NCI-H460 (cell line): ENCODE measurements around the genes ADPRS, ZC3H12A and C1orf122.

RAMPAGE:
- cytosol, long total RNA: no peak
- long total RNA: start-site peak on the plus strand at chr1:36088873-36088907, 17 and 59 reads in 2 replicates
- nucleus, long total RNA: no peak
These were observed at the start of gene ADPRS for GRCh38 chr1:36088201-36089546. Gene ADPRS, plus strand, starts transcription at chr1:36088892.

DNA sequence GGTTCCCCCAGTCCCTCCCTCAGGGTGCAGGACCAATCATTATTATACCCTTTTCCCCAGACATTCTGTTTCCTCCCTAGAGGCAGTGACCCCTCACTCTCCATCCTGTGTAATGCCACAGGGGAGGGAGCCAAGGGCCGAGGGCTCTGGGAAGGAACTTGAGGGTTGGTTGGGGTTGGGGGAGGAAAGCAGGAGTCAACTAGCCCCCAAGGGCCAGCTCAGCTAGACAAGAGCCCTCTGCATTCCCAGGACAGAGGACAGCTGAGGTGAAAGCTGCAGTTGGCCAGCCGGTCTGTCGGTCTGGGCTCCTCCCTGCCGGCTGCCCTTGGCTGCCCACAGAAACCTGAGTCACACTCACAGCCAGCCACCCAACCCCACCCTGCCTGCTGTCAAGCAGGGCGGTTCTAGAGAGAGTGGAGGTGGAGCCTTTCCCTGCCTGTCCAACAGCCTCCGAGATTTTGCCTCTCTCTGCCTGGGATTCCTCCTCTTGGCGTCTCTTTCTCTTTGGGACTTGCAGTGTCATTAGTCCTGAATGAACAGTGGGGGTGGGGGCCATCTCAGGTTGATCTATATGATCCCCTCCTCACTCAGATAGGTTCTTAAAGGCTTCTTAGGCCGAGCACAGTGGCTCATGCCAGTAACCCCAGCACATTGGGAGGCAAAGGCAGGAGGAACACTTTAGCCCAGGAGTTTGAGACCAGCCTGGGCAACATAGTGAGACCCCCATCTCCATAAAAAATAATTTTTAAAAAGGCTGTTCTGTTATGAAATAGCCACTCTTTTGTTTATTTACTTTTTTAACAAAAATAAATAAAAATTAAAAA, 1.6 kb upstream of the TRAPPC3 start:
RAMPAGE:
- cytosol, long total RNA: no peak
- long total RNA: no peak
- nucleus, long total RNA: no peak

GRCh38 chr1:36175115-36175861, 19.3 kb downstream of the MAP7D1 start:
RAMPAGE:
- cytosol, long total RNA: no peak
- long total RNA: no peak
- nucleus, long total RNA: no peak

RAMPAGE:
- cytosol, long total RNA: no peak
- long total RNA: no peak
- nucleus, long total RNA: no peak
These were observed 27.3 kb downstream of the MAP7D1 start for GRCh38 chr1:36183074-36183878.

GRCh38 chr1:36384809-36385547, 746 bp downstream of the STK40 start:
RAMPAGE:
- cytosol, long total RNA: no peak
- long total RNA: no peak
- nucleus, long total RNA: no peak

GRCh38 chr1:36386091-36386853, 548 bp upstream of the STK40 start:
RAMPAGE:
- cytosol, long total RNA: start-site peak on the minus strand at chr1:36386521-36386577, 13 and 17 reads in 2 replicates
- long total RNA: start-site peak on the minus strand at chr1:36386521-36386574, 22 and 62 reads in 2 replicates
- nucleus, long total RNA: no peak

DNA sequence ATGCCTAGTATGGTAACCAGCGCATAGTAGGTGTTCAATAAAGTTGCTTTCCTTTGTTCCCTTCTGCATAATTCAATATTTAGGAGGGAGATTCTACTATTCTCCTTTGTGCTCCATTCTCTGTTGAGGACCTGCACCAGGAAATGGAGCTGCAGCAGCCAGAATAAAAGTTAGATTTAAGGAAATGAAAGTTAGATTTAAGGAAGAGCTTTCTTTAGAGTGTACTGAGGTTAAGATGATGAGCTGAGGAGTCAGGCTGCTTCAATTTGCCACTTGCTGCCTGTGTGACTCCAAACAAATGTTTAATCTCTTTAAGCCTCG, 3.5 kb upstream of the CSF3R start:
RAMPAGE:
- cytosol, long total RNA: no peak
- long total RNA: no peak
- nucleus, long total RNA: no peak

DNA sequence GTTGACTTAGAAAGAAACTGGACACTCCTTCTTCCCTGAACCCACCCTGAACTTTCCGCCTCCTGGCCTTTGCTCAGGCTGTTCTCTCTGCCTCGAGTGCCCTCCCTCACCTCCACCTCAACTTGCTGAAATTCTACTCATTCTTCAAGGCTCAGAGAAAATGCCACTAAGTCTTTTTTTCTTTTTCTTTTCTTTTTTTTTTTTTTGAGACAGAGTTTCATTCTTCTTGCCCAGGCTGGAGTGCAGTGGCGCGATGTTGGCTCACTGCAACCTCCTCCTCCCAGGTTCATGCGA, 4.4 kb upstream of the CSF3R start:
RAMPAGE:
- cytosol, long total RNA: no peak
- long total RNA: no peak
- nucleus, long total RNA: no peak

GRCh38 chr1:37471713-37472027, 2.7 kb upstream of the ZC3H12A start:
RAMPAGE:
- cytosol, long total RNA: no peak
- long total RNA: no peak
- nucleus, long total RNA: no peak

GRCh38 chr1:37473574-37473937, 824 bp upstream of the ZC3H12A start:
RAMPAGE:
- cytosol, long total RNA: no peak
- long total RNA: no peak
- nucleus, long total RNA: no peak

GRCh38 chr1:37474465-37475568, at the start of gene ZC3H12A:
Gene ZC3H12A, plus strand, starts transcription at chr1:37474580.
RAMPAGE:
- cytosol, long total RNA: start-site peak on the plus strand at chr1:37474580-37474586, 100 and 107 reads in 2 replicates
- long total RNA: no peak
- nucleus, long total RNA: no peak

GRCh38 chr1:37548888-37549661, 5.0 kb downstream of the SNIP1 start:
RAMPAGE:
- cytosol, long total RNA: no peak
- long total RNA: no peak
- nucleus, long total RNA: no peak

DNA sequence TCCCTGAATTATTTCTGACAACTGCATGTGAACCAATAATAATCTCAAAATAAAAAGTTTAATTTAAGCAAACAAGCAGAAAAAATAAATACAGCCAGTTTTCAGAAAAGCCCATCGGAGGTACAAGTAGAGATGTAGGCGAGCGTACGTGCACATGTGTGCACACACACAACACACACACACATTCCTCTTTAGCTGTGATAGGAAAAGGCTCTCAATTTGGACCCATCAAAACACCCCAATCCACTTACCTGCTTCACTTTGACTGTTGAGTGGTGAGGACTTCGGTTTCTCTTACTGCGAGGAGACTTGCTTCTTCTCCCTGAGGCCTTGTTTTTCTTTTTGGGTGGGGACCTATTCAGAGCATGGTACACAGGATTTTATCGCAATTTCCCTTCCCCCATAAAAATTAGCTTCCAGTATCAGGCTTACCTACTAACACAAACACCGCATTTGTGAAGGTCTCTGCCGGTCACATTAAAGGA, 1.7 kb downstream of the SNIP1 start:
RAMPAGE:
- cytosol, long total RNA: no peak
- long total RNA: no peak
- nucleus, long total RNA: no peak

GRCh38 chr1:37561246-37562549, 5.0 kb downstream of the DNALI1 start:
RAMPAGE:
- cytosol, long total RNA: no peak
- long total RNA: no peak
- nucleus, long total RNA: no peak

DNA sequence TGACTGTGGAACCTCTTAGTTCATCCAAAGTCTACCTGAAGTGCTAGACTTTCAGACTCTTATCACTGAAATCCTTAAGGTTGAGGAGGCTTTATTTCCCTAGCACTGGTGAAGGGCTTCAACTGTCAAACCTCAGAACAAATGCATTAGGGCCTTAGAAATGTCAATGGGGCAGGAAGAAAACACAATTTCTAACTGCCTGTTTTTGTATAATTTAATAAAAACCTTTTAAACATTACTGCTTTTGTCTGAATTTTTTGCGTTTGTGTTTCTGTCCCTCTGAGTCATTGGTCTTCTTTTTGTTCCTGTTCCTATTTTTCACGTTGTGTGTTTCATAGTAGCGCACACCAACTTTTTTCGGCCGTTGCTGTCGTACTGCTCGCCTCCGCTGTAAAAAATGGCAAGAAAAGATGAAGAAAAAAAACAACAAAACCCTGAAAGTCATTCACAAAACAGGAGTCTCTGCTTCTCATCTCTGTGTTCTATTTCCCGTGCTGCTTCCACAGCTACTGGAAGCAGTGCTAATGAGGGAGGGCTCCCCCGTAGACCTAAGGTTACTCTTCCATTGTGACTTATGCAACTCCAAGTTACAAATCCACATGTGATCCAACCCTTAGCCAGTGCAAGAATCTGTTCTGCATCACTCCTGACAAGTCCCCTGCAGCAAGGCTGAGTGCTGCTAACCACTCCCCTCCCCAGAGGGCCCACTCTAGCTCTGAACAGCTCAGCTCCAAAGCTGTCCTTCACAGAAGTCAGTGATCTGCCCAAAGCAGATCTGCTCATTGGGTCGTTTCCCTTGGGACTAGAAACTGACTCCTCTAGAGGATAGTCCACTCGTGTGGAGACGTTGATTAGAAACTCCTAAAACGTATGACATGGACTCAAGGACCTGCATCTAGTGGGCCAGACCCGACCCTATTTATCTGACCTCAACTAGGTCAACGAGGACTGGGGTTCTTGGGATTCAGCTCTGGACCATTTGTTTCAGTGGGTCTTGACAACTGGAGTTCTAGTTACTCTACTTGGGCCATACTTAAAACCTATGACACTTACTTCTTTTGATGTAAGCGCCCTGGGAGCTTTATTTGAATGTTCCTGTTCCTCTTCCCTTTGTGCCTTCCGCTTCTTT, 10.2 kb downstream of the DNALI1 start:
RAMPAGE:
- cytosol, long total RNA: no peak
- long total RNA: no peak
- nucleus, long total RNA: no peak

DNA sequence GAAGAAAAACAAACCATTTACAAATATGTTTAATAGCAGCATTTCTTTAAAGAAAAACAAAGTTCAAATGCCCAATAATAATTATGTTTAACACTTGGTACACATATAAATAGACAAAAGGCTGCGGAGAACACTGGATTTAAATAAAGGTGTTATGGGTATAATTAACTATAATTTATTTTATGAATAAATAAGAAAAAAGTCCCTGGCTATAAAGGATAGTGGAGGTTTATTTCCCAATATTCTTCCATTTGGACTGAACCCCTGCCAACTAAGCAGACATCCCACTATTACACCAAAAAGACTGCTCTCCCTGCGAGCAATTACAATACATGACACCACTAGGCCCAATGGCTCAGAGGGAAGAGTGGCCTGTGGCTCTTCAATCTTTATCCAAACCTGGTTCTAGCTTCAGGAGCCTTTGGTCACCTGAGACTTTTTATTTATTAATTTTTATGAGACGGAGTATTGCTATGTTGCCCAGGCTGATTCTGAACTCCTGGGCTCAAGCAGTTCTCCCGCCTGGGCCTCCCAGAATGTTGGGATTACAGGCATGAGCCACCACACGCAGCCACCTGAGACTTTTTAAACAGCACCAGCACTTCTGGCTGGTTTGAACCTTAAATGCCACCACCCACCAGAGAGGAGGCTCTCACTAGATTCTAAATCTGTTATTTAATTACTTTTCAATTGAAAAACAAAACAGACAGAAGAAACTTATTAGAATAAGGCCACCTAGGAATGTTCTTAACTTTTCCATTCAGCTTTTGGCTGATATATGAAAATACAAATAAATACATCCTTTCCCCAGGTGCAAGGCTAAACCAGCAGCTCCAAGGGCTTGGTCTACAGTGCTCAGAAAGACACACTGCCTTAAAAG, 4.4 kb upstream of the C1orf122 start:
RAMPAGE:
- cytosol, long total RNA: no peak
- long total RNA: no peak
- nucleus, long total RNA: no peak

DNA sequence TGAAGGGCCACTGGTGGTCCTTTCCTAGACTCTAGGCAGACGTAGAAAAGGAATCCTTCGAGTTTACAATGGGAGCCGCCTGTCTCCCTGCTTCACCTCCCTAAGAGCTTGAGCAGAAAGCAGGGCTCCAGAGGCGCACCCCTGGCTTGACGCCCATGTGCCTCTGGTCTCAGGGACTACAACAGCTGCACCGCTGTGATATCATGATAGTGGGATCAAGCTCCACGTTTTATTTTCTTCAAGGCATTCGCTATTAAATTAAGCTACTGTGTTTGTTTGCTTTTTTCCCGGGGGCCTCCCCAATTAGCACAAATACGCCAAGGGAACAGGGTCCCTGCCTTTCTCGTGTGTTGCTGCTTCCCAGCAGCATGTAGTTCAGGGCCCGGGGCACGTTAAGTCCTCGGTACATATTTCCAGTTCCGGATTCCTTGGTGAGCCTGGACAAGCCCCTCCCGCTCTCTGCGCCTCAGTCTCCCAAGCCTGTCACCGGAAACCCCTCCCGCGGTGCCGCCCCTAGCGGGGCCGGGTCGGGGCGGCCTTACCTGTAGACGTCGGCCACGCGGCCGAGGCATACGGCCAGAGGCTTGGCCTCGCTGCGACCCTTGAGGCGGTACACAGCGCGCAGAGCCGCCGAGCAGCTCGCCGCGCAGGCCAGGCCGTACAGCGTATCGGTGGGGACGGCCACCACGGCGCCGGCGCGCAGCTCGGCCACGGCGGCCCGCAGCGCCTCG, at the start of gene C1orf122:
Gene C1orf122, plus strand, starts transcription at position 541 of the 731 bp plus-strand sequence.
RAMPAGE:
- cytosol, long total RNA: no peak
- long total RNA: no peak
- nucleus, long total RNA: no peak

DNA sequence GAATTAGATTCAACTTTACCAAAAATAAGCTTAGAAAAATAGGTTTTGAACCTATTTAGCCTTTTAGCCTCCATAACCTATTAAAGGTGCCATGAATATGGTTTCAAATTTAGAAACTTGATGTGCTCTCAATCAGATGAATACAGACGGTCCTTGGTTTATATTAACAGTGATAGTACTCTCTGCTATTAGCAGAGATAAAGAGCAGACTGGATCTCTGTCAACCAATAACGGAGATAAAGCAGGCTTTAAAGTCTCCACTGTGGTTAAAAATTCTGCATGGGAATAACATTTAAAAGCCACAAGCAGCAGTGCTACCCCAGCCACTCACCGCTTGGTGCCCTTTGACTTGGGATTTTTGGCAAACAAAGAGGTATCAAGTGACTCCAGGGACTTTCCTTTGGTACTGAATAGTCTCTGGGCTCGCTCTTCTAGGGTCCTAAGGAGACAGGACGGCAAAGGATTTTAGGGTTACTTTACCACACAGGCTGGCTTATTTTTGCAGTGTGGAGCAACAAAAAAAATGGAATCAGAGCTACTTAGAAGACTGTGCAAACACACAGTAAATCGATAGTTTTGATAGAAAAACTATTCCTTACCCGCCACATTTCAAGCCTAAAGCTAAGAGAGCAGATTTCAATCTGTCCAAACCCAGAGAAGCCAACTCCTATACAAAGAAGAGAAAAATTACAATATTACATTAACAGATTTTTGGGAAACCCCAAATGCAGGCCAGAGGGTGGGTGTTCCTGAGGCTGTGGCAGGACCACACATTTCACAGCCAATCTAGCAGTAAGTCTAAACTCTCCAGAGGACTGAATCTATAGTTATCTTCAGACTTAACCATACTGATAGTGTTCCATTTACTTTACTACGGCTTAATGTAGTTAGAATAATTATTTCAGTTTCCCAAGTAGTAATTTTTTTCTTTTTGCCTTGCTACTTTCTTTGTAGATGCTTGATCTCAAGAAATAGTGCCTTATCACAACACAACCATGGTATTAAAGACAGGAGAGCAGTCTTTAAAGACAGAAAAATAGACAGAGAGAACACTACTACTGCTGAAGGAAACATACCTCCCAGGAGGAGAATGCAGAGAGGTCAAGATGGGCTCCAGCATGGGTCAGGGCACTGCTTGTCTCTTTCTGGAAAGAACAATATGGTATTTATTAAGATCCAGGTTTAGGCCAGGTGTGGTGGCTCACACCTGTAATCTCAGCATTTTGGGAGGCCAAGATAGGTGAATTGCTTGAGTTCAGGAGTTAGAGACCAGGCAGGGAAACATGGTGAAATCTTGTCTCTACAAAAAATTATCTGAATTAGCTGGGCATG, 11.0 kb downstream of the SF3A3 start:
RAMPAGE:
- cytosol, long total RNA: no peak
- long total RNA: no peak
- nucleus, long total RNA: no peak

DNA sequence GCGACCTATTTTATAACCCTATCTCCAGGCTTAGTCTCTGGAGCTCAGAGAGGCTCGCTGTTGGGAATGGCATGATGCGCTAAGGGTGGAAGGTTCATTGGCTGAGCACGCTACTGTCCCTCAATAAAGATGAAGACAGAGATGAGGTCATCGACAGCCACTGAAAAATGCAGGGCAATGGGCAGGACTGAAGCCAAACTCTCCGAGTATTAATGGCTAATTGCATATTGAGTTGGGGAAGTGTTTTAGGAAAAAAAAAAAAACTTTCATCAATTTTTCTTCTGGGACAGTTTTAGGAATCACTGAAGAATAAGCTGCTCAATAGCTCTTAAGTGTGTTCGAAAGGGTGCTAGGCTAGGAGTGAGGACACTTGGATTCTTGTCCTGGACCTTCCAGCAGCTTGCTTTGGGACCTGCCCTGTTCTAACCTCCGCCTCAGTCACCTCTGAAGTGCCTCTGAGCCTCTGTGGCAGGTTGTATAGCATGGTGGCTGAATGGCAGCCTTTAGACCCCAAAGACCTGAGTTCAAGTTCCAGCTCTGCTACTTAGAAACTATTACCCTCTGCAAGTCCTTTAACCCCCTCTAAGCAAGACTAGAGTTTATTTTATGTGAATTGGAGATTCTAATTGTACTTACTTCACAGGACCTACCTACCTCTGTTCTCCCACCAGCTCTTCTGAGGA, 81.7 kb downstream of the RRAGC start:
RAMPAGE:
- cytosol, long total RNA: no peak
- long total RNA: no peak
- nucleus, long total RNA: no peak

DNA sequence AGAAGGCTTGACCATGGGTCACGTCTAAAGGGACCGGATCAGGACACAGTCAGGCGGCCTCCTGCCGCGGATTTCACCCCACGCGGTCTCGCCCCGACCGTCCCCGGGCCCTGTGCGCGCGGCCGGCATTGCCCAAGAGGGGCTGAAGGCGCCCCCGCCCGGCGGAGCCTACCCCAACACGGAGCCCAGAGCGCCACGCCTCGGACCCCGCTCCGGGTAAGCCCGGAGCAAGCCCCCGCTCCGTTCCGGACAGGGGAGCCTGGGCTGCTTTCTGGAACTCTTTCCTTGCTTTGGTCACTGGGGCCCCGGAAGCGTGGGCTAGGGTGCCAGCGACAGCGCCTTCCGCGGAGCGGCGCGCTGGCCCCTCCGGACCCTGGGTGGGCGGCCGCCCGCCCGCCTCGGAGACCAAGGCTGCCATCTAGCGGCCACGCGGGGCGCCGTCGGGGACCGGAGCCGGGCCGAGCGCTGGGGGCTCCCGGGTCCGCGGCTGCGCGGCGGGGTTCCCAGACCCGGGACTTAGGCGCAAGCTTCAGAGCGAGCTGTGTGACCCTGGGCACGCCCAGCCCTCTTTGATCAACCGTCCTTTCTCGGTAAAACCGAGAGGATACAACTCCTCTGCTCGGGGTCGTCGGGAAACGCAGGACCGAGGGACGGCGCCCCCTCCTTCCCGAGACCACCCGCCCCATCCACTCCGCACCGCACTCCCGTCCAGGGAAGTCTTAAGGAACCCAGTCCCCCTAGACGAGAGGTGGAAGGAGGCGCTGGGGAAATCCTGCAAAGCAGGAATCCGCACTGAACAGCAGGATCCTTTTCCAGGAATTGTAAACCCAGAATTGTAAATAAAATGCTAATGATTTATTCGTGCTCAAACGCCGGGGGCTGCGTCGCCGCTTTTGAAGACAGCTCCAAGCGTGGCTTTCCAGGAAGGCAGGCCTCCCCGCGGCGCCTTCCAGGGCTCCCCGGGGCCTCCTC, 41.4 kb downstream of the RRAGC start:
RAMPAGE:
- cytosol, long total RNA: no peak
- long total RNA: no peak
- nucleus, long total RNA: no peak